Stomach (tissue), 7 donors: ENCODE measurements around a stretch of chr3.

DNA sequence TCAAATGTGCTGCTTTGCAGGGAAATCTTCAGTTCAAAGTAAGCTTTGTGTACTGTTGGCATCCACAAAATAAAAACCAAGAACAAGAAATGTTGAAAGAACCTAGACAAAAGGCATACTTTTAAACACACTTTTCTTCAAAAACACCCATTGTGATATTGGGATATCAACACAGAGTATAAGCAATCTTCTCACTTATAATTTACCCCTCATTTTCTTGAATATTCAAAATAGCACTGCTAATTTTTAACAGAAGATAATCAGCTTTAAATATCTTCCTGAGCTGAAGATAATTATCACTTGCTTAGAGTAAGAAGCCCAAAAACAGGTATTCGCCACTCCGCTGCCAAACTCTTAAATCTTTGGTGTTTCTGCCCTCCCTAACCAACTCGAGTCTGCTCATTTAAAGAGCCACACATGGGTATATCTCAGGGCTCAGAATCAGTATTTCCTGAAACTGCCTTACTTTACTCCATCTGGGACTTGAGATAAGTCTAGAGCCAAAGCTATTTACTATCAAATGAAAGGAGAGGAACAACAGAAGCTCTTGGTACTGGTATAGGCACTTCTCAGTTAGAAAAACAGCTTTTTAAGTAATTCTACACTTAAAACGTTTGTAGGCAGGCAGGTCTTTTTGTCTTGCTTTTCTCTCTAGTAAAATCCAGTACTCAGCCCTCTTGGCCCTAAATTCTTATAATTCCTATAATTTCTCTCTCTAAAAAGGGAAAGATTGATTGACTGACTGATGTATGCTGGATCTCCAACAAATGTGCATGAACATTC is 10.8 kb downstream of the PDCD10 start:
- PRO-cap: no peak
- RAMPAGE, long total RNA, 5 experiments: no peak in any of the 5 experiments
- RRBS: no CpG with 5 or more reads among the region's 4 CpGs

- PRO-cap: no peak
- RAMPAGE, long total RNA, 5 experiments: start-site peak on the minus strand in 2 of 5 experiments, at chr3:168029226-168029345 at its widest, 18 to 19 reads per replicate
- RRBS: no CpG with 5 or more reads among the region's 1 CpG
Measured at GRCh38 chr3:168028906-168029346, 66.8 kb downstream of the GOLIM4 start.

DNA sequence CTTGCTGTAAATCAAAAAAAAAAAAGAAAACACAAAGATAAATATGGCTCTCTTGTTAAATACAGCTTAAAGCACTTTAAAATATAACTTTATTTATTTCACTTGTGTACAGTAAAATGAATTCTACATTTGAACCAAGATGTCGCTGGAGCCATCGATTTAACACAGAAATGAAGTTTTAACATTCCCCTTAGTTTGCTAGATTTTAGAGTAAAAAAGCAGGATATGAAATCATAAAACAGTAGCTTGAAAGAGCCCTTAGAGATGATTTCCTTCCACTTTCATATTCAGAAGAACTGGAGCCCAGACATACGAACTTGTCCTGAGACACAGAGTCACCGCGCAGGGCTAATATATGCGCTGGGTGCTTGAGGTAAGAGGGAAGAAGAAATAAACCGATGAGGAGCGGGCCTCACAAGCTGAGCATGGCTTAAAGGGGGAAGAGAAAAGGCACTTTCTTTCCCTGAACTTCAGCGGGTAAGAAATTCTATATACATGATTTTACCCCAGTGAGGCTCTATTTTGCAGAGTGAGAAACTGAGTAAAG is 50.8 kb downstream of the GOLIM4 start:
- PRO-cap: no peak
- RAMPAGE, long total RNA, 5 experiments: no peak in any of the 5 experiments
- RRBS: no CpG with 5 or more reads among the region's 9 CpGs

- PRO-cap: bidirectional peak, plus-strand start at chr3:169146410, minus-strand start at chr3:169146291; bidirectional peak, plus-strand start at chr3:169146633, minus-strand start at chr3:169146536
- RAMPAGE, long total RNA, 5 experiments: start-site peak on the plus strand in 1 of 5 experiments, at chr3:169146261-169146279 at its widest, 11 reads per replicate; start-site peak on the minus strand in 2 of 5 experiments, at chr3:169146291-169147133 at its widest, 201 to 486 reads per replicate
- RRBS: 6% methylated on average over 15 of the region's 53 CpGs
Measured at GRCh38 chr3:169146150-169146999, 517.1 kb downstream of the MECOM start.

DNA sequence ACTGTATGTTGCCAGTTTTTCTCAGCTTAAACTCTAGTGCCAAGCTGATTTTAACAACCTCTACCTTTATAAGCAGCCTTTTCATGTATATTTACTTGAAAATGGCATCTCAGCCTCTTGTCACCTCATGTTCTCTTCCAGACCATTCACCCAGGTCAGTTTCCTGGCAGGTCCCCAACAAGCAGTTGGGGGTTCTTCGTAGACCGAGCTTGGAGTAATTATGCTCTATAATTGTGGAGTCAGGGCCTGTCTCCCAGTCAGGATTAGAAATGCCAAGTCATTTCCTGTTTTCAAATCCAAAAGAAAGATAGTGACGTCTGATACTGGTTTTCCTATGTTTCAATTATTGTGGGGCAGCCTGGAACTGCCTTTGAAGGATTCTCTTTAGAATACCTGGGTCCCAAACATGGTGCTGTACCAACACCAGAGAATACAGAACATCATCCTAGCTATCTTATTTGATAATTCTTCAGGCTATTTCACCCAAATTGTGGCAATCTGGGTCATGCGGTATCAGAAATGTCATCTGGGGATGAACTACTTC is 430.6 kb downstream of the MECOM start:
- PRO-cap: no peak
- RAMPAGE, long total RNA, 5 experiments: no peak in any of the 5 experiments
- RRBS: no CpG with 5 or more reads among the region's 4 CpGs

DNA sequence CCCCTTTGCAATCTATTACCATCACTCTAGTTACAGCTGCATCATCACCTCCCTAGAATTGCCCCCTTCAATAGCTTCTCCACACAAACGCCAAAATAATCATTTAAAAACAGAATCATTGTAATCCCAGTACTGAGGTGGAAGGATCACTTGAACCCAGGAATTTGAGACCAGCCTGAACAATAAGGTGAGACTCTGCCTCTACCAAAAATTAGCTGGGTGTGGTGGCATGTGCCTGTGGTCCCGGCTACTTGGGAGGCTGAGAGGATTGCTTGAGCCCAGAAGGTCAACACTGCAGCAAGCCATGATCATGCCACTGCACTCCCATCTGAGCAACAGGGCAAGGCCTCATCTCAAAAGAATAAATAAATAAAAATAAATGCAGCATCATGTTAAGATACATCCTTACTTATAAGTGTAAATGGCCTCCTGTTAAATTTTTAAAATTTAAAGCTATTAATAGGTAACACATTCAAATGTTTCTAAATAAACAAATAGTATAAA is 356.2 kb downstream of the MECOM start:
- PRO-cap: no peak
- RAMPAGE, long total RNA, 5 experiments: start-site peak on the minus strand in 2 of 5 experiments, centred at positions 156 to 308 of the sequence, 7 to 11 reads per replicate
- RRBS: no CpG with 5 or more reads among the region's 2 CpGs

GRCh38 chr3:169324699-169325197 is 338.8 kb downstream of the MECOM start:
- PRO-cap: no peak
- RAMPAGE, long total RNA, 5 experiments: start-site peak on the minus strand in 2 of 5 experiments, at chr3:169324775-169325070 at its widest, 5 reads per replicate
- RRBS: no CpG with 5 or more reads among the region's 5 CpGs

DNA sequence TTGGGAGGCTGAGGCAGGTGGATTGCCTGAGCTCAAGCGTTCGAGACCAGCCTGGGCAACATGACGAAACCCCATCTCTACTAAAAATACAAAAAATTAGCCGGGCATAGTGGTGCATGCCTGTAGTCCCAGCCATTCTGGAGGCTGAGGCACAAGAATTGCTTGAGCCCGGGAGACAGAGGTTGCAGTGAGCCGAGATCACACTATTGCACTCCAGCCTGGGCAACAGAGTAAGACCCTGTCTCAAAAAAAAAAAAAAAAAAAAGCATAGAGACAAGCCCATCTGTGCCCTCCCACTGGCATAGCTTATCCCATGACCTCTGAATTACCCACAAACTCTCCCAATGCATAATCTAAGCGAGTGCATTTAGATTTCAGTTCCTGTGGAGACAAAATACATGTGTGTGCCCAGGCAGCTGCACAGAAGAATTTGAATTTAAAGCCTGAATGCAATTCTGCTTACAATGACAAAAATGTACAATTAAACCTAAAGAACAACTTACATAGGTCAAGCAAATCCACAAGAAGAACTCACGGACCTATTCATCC is 278.6 kb downstream of the MECOM start:
- PRO-cap: no peak
- RAMPAGE, long total RNA, 5 experiments: no peak in any of the 5 experiments
- RRBS: no CpG with 5 or more reads among the region's 8 CpGs

DNA sequence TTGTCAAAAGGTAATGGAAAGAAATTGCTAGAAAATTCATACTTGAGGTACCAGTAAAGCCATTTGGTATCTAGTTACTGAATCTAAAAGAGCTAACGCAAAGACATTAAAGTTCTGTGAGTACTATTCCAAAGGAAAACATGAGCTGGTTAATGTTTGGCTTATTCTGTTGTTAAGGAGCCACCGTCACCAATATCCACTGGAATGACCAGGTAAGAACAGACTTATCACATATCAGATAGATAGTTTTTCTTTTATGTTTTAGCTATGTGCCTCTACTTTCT is 274.3 kb downstream of the MECOM start:
- PRO-cap: unidirectional peak, plus-strand start at position 202 of the sequence
- RAMPAGE, long total RNA, 5 experiments: no peak in any of the 5 experiments
- RRBS: no CpG with 5 or more reads among the region's 2 CpGs

DNA sequence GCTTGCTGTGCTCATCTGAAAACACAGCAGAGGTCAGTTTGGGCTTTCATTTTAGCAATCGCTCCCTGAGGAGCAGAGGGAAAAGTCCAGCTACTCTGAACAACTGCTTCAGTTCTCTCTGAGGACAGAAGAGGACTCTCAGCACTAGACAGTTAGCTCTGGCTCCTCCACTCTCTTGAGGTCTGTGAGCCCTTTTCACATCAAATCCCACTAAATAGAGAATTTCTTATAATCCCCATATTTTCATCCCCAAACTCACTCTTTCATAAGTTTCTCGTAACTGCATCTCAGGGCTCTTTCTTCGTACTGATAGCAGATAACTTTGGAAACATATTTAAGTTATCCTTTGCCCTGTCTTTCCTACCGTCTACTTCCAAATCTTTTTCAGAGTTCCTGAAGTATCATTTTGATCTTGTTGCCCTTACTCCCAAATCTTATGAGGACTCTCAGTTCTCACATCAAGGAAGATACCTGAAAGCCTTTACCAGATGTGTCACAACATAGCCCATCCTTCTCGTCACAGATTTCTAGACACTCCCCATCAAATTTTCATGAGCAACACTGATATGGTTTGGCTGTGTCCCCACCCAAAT is 219.7 kb downstream of the MECOM start:
- PRO-cap: no peak
- RAMPAGE, long total RNA, 5 experiments: start-site peak on the minus strand in 3 of 5 experiments, centred at positions 217 to 502 of the sequence, 6 to 37 reads per replicate
- RRBS: no CpG with 5 or more reads among the region's 5 CpGs

- PRO-cap: no peak
- RAMPAGE, long total RNA, 5 experiments: start-site peak on the minus strand in 2 of 5 experiments, at chr3:169547254-169547456 at its widest, 6 to 14 reads per replicate
- RRBS: no CpG with 5 or more reads among the region's 2 CpGs
Measured at GRCh38 chr3:169547223-169547721, 116.2 kb downstream of the MECOM start.

- PRO-cap: no peak
- RAMPAGE, long total RNA, 5 experiments: start-site peak on the minus strand in 2 of 5 experiments, at chr3:169619569-169620522 at its widest, 10 to 12 reads per replicate
- RRBS: no CpG with 5 or more reads among the region's 9 CpGs
Measured at GRCh38 chr3:169619522-169620479, 43.7 kb downstream of the MECOM start.

DNA sequence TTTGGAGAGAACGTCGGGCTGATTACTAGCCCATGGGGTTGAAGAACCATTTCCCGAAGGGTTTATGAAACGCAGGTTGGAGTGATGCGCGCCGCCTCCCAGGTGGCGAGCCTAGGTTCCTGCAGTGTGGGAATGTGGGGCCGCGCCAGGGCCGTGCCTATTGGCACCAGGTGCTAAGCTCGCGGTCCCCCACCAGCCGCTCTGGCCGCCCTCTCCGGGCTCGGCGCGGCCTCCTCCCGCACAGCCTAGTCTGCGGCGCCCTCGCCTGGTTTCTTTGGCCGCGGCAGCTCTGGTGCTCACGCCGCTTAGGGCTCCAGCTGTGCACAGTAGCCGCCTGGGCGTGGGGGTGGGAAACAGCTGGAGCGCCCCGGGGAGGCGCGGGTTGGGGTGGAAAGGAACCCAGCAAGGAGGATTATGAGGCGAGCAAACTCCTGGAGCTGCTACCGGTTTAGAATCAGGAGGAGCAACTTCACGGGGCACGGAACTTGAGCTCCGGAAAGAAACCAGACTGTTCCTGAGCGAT is 5.6 kb upstream of the MECOM start:
- PRO-cap: unidirectional peak, minus-strand start at position 134 of the sequence; unidirectional peak, minus-strand start at position 203 of the sequence
- RAMPAGE, long total RNA, 5 experiments: no peak in any of the 5 experiments
- RRBS: 2% methylated on average over 5 of the region's 39 CpGs

DNA sequence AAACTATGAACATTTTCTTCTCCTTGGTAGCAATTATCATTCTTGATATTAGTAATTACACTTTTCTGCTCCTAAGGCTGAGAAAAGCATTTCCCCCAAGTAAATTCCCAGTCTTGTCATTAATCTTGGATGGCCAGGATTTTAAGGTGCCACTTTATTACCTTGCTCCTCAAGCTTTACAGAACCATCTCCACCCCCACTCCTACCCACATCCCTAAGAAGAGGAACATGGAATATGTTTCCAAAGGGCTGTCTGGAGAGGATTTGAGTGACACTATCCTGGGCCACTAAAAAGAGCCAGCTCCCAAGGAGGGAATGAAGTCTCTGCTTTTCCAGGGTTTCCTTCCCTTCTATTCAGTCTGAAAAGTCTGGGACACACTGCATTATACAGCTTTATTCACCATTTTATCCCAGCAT is 35.5 kb upstream of the MECOM start:
- PRO-cap: no peak
- RAMPAGE, long total RNA, 5 experiments: no peak in any of the 5 experiments

DNA sequence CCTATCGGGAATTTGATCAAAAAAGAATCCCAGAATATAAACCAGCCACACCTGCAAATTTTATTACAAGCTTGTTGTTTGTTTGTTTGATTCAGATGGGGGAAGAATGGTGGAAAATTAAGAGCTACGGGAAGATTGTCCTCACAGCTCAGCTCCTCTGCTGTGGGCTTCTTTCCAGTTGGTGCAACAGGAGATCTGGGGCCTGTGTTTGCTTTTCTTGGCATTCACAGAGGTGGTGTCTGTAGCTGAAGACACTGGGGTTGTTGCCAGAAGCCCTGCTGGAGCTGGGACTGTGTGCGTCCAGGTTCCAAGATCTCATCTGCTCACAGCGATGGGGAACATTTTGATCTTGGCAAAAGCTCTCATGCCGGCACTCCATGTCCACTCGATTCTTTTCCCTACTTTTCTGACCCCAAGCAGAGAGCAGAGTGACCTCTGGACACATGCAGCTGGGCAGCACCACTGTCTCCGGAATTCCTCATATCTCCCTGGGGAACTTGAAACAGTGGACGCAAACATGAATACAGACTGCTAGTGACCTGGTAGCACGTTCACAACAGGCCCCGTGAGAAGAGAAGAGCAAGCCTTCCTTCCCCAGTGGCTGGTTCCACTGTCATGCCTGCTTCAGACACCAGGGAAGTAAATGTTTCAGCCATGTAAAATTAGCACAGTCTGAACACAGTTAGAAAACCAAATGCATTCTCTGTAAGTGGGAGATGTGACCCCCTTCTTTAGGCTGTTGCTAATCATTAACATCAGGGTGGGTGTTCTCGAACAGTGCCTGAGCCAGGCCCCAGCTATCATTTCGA is 36.1 kb upstream of the MECOM start:
- PRO-cap: unidirectional peak, minus-strand start at position 169 of the sequence; bidirectional peak, plus-strand start at position 489 of the sequence, minus-strand start at position 321 of the sequence
- RAMPAGE, long total RNA, 5 experiments: no peak in any of the 5 experiments
- RRBS: 50% methylated on average over 3 of the region's 12 CpGs

- PRO-cap: no peak
- RAMPAGE, long total RNA, 5 experiments: no peak in any of the 5 experiments
- RRBS: no CpG with 5 or more reads among the region's 10 CpGs
Measured at GRCh38 chr3:169932030-169932663, 20.8 kb downstream of the SAMD7 start.

DNA sequence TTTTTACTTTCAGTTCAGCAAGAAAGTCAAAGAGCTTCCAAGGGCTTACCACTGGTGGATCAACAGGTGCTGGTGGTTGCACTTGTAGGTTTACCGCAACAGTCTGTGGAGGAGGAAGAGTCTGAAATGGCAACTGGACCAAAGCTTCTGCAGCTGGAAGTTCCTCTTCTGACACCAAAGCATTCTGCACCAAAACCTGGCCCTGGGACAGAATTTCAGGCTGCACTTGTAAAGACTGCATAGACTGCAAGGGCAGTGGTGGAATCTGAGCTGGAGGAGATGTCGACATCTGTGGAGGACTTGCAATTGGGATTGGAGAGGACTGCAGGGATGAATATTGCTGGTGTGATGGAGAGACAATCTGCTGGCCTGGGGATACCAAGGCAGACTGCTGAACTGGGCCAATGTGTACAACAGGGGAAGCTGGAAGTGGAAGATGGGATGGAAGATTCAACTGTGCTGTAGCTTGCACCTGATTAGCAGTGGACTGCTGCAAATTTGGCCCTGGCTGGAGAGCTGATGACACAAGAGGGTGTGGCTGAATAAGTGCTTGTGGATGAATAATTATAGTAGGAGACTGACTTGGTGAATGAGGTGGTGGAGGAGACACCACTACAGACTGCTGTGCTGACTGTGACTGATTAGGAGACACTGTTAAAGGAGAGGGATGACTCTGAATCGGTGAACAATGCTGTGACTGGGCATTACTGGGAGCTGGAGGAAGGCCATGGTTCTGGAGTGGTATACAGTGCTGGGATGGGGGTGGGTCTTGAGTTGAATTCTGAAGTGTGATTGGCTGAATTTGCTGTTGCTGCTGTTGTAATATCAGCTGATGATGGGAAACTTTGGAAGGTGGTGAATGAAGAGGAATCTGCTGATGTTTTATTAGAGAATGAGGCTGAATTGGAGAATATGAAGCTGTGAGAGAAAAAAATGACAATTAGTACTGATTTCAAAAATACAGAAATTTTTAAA is 52.6 kb downstream of the PHC3 start:
- PRO-cap: no peak
- RAMPAGE, long total RNA, 5 experiments: start-site peak on the minus strand in 1 of 5 experiments, centred at position 150 of the sequence, 35 reads per replicate
- RRBS: no CpG with 5 or more reads among the region's 3 CpGs

- PRO-cap: no peak
- RAMPAGE, long total RNA, 5 experiments: no peak in any of the 5 experiments
- RRBS: no CpG with 5 or more reads among the region's 3 CpGs
Measured at GRCh38 chr3:170178662-170178954, 2.9 kb downstream of the PHC3 start.

DNA sequence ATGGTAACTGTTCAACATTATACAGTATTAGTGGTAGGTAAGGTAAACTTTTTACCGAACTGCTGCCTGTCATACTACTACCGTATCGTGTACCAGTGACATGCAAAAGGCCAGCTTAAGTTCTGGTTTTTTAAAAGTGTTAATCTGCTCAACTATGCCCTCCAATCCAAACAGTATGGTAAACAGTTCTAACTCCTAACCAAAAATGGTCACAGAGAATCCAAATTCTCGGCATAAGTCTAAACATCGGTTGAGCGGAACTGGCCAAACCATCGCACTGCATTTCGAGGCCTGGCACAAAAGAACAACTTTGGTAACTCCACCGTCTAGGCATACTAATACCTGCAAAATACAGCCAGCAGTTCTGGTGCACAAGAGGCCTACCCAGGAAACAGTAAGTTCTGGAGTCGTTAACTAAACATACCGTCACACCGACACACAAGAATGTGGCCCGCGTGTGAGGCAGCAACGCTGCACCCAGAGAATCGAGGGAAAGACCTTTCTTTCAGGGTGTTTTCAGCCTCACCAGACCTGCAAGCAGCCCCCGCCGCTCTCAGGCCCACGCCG is 836 bp downstream of the PHC3 start:
- PRO-cap: unidirectional peak, plus-strand start at position 45 of the sequence; unidirectional peak, plus-strand start at position 246 of the sequence; unidirectional peak, plus-strand start at position 283 of the sequence; unidirectional peak, plus-strand start at position 480 of the sequence
- RAMPAGE, long total RNA, 5 experiments: no peak in any of the 5 experiments
- RRBS: no CpG with 5 or more reads among the region's 20 CpGs

GRCh38 chr3:170286493-170287037 is 64.3 kb downstream of the PRKCI start:
- PRO-cap: no peak
- RAMPAGE, long total RNA, 5 experiments: start-site peak on the plus strand in 1 of 5 experiments, at chr3:170286660-170286849 at its widest, 30 reads per replicate
- RRBS: no CpG with 5 or more reads among the region's 7 CpGs